Daoy (cell line): ENCODE measurements around a stretch of chr10.

DNA sequence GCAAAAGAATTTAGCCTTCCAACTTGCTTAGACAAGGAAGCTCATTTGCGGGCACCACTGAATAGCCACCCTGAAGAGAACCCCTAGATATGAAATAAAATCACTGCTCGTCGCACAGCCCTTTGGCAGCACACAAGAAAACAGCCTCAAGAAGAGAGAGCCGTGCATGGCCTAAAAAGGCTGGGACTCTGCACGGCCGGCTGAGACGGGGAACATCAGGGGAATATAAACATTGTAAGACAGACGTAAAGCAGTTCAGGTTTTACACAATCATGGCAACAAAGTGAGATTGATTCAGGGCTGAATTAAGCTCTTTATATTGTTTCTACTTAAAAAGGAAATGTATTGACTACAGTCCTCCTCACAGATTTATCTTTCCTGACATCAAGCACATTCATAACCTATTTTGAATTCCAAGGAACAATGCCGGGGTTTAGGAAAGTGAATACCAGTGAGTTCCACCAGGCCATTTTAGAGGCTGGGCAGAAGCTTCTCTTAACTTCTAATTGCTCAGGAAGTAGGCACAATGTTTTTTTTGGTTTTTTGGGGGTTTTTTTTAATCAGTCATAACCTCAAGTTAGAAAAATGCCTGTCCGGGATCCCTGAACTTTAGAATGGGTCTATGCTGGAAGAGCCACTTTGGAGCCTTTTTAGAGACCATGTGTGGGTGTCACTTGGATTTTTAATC lies 25.1 kb downstream of the SORBS1 start:
- RAMPAGE, long total RNA: no peak

DNA sequence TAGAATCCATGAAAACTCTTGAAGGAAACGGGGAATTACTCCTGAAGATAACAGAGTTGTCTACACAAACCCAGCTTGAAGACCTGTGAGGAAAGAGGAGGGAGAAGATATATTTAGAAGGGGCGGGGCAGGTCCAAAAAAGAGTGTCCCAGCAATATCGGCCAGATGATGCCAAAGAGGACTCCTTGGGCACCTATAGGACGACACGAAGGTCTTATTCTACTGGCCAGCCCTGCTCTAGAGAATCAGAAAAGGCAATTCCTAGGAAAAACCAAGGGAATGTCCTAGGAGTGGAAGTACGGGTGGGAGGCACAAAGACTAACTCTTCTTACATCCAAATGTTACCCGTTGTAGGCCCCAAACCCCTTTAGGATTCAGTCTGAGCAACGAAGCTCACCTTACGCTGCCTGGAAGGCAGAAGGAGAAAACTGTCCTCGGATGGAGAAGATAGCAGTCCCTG lies 741 bp downstream of the TCTN3 start:
- RAMPAGE, long total RNA: no peak

DNA sequence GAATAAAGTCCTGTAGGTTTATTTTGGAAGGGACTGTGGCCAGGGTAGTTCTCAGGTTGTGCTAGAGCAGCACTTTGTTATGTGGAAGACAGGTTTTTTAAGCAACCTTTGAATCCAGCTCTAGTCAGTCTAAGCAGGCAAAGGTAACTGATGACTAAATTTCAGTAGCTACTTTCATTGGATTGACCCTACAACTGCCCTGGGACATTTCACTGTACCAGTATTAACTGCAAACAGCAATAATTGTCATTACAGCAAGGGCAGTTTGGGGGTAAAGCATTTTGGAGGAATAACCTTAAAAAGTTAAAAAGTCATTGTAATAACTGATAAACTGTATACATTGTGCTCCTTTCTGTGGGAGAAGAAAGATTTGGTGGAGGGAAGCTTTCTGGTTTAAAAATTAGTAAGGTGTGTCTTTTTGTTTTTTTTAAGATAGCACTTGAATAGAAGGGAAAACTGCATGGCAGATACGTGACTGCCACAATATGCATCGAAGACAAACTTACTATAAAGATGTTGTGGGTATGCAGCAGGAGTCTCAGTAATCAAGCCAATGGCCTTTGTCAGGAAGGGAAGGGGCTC lies 15.9 kb downstream of the CCNJ start:
- RAMPAGE, long total RNA: no peak

GRCh38 chr10:96089161-96089552 lies 40.9 kb upstream of the ZNF518A start:
- RAMPAGE, long total RNA: no peak

- RAMPAGE, long total RNA: no peak
Measured at GRCh38 chr10:96244256-96244929, 27.0 kb downstream of the BLNK start.

- RAMPAGE, long total RNA: no peak
Measured at GRCh38 chr10:96257760-96258549, 13.4 kb downstream of the BLNK start.

DNA sequence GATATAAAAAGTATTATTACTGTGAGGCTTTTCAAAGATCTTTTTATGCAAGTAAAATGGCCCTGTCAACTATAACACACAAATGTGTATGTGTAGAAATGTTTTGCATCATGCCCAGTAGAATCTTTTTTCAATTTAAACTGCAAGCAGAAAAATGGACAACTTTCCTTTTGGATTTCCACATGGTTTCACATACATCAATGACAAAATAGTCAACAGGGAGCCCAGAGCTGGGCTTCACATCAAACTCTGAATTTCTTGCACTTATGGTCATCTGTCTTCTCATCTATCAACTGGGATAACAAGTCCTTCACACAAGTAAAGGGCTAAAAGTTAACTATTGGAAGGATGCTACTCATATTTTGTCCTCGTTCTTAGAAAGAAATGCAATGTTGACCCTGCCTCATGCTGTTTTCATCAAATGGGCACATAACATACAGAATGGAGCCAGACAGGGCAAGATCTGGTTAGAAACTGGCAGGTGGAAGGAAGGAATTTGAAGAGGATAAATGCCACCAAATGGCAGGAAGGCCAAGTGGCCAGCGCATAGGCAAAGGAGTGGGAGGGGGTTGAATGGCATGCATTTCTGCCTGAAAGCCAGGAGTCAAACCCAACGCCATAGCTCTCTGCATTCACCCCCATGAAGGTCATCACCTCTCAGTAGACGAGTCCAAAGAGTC lies 1.3 kb upstream of the TLL2 start:
- RAMPAGE, long total RNA: no peak

DNA sequence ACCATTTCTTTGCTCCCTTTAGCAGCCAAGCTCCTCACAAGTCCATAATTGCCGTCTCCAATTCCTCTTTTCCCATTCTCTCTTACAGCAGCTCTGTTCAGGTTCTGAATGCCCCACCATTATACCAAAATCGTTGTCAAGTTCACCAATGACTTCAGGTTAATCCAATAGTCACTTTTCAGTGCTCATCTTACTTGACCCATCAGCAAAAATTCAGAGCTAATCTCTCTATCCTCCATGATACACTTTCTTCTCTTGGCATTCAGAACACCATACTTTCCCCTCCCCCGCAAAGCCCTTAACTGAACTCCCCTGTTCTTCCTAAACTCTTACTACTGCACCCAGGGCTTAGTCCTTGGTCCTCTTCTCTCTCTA lies 30.1 kb downstream of the TM9SF3 start:
- RAMPAGE, long total RNA: no peak

DNA sequence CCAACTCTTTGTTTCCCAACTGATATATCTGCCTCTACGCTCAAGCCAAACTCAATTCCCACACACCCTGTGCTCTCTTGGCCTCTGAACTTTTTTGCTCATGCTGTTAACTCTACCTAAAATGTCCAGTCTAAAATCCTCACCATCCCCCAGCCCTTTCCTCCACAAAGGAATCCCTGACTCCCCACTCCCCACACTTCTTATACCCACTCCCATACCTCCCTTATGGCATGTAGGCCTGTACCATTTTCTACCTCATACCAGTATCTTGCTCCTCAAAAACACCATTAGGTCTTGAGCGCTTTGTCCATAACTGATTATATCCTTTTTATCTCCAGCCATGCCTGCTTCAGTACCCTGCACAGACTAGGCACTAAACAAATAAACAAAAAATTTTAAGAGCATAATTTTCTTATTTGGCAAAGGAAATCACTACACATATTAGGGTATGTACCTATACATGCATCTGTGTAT lies 19.3 kb downstream of the TM9SF3 start:
- RAMPAGE, long total RNA: no peak

GRCh38 chr10:96588031-96588490 lies 1.2 kb upstream of the TM9SF3 start:
- RAMPAGE, long total RNA: no peak

GRCh38 chr10:96637617-96638173 lies 50.9 kb upstream of the TM9SF3 start:
- RAMPAGE, long total RNA: no peak

DNA sequence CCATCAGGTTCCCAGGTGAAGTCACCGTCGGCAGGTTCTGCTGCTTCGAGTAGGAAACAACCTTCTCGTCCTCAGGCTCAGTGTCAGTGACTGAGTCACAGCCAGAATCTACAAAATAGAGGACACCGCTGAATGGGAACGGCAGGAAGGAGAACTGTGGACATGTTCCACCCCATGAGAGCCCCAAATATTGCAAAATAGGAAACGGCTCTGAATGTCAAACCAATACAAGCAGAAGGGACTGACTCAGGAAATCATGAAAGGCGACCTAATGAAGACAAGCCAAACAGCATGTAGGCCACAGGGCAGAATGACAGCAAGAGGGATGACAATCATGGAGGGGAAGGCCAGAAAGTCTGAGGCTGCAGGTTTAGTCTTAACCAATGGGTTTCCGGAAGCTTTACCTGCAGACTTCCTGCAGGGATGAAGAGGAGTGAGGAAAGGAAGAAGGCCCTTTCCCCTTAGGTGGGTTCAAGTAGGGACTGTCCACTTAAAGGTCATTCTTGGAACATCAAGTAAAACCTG lies 63.4 kb downstream of the PIK3AP1 start:
- RAMPAGE, long total RNA: no peak

DNA sequence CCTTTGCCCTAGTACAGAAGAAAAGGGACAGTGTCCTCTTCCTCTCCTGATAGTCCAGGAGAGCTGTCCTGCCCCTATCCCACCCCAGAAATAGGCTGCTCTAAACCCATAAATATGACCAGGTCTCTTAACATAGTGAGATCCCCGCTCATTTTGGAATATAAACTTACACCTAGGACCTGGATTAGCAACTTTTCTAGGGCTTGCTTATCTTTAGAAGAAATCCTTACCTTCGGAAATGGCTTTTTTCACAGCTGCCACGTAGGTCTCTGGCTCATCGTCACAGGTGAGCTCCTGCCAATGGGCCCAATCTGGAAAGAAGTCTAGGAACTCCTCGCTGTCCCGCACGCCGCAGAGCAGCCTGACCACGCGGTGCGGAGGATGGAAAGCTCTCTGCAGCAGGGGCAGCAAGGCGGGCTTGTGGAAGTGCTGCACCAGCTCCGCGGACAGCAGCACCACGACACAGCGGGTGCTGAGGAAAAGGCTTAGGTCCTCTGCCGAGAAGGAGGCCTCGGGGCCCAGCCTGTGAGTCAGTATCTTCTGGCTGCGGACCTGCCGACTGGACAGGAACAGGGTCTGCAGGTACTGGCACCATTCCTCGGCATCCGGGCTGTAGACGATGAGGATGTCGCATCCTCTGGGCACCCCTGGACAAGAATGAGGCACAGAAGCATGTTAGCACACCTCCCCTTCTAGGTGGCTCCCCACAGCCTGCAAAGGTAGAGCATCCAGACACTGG lies 10.8 kb downstream of the PIK3AP1 start:
- RAMPAGE, long total RNA: no peak

DNA sequence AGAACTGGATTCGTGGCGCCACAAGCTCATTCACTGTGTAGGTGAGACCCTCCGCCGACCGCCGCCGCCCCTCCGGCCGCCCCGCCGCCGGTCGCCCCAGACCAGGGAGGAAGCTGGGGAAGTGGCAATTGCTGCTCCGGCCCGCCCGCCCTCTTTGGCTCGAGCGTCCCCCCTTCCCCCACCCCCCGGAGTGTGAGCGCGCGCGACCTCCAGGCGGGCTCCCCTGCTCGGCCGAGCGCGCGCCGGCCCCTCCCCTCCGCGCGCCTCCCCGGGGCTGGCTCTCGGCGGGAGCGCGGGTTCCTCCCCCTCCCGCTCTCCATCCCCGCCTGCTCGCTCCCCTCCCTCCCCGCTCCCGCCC lies 240 bp downstream of the LCOR start:
- RAMPAGE, long total RNA: no peak

GRCh38 chr10:96935861-96936318 lies 103.8 kb downstream of the LCOR start:
- RAMPAGE, long total RNA: no peak

GRCh38 chr10:96936631-96937190 lies 104.6 kb downstream of the LCOR start:
- RAMPAGE, long total RNA: no peak

GRCh38 chr10:96982446-96982988 lies 150.4 kb downstream of the LCOR start:
- RAMPAGE, long total RNA: no peak

GRCh38 chr10:97450600-97451034 lies 4.6 kb downstream of the ZDHHC16 start:
- RAMPAGE, long total RNA: no peak

DNA sequence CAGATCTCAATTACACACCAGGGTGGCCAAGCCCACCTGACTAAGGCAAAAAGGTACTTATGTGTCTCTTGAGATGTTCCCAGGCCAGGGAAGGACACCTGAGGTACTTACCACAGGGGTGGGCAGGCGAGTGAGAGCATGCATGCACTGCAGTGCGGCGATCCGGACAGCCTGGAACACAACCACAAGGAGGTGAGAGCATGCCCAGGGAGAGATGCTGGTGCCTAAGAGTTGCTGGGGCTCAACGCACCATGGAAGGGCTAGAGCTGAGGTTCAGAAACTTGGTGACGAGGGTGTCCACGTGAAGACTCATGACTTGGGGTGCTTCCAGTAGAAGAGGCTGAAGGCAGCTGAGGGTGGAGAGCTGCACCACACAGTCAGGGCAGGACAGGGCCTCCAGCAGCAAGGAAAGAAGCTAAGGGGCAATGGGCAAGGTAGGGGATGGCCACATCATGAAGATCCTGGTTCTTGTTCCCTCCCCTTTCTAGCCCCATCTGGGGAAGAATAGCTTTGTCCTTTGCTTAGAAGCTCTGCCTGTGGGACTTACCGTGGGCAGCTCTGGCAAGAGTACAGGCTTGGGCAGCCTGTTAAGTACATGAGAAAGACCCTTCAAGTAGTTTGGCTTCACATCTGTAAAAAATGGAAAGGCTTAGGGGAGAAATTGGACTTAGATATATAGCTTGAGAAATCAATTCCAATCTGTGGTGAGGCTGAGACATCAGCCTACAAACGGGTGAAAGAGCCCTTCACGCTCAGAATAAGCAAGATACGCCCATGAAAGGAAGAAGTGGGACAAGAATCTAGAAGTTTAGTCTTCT lies 13.3 kb downstream of the ZDHHC16 start:
- RAMPAGE, long total RNA: no peak

DNA sequence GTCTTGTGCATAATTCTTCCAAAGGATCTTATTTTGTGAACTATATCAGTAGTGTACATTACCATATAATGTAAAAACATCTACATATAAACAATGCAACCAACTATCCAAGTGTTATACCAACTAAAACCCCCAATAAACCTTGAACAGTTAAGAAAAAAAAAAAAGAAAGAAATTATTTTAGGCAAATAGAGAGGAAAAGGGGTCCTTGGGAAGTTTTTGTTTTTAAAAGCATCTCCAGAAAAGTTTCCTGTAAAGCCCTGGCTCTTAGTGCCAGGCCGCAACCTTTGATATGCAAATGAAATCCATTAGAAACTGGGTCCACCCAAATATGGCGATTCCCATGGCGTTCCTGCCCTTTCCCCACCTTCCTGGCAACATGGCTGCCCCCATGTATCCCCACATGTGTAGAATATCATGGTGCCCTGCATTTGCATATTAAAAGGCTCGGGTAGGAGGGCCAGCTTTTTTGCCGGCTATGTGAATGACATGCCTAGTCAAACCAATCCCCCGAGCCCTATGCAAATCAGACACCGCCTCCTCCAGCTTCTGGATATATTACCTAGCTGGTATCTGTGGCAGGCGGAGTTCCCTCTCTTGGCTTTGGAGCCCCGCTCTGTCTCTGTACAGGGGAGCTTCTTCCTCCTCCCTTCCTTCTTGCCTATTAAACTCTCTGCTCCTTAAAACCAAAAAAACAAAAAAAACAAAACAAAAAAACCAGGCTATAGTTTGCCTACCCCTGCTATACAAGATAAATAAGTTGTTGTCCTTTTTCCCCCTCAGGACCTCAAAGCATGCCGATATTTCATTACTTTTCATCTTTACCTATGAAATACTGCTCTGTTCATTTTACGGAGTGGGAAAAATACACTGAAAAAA lies 18.3 kb downstream of the MMS19 start:
- RAMPAGE, long total RNA: no peak